Measurements from ENCODE around the gene ABCC4.

DNA sequence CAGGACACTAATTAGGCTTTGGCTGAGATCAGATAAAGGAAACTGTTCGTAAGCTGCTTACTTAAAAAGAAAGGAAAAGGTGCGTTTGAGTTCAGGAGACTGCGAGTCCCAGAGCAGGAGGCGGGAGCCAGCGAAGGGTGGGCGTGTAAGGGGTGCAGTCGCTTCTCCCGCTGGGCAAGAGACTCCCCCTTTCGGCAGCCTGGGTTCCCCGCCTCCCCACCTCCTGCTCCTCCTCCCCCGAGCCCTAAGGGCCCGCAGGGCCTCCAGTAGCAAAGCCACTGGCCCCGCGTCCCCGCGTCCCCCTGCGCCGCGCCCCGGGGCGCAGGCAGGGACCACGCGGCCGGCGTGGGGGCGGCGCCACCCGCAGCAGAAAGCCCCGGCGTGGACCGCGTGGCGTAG, 530 bp downstream of the ABCC4 start:
- PRO-cap, 6 experiments = peak in 6 of 6 experiments; most common plus-strand start position 94 of the sequence (in 6)
- RAMPAGE, long total RNA, 2 experiments = no peak in any of the 2 experiments
- RRBS = 2% methylated on average over 10 of the region's 33 CpGs

DNA sequence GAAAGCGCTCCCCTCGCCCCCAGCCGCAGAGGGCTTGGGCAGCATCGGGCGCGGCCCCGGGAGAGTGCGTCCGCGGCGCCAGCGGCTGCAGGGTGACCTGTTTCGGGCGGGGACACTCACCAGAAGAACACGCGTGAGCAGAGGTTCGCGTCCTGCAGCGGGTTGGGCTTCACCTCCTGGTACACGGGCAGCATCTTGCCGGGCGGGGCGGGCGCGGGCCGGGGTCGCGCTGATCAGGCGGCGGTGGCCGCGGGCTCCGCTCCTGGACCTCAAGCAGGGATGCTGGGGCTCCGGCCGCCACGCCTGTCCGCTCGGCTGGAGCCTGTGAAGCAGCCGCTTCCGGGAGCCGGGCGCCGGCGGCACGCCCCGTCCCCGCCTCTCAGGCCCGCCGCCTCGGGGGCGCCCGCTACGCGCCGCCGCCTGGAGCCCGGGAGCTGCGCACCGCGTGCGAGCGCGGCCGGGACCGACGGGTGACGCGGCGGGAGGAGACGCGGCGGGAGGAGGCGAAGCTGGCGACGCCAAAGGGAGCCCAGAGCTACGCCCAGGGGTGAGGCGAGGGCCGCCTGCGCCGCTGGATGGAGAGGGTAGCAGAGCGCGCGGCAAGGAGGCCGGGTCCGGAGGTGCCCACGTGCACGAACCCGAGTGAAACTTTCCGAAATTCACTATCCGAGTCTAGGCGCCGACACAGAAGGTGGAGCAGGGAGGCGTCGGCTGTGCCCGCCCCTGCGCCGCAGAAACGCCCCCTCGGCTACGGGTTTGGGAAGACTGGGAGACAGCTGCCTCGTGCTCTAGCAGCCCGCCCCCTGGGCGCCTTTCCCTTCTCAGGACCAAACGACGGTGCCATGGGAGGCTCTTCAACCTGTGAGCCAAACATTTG, at the start of gene ABCC4:
Gene ABCC4 (minus strand): TSS at position 331 of the 877 bp plus-strand sequence.
- PRO-cap, 6 experiments = peak in 6 of 6 experiments; most common plus-strand start position 532 of the sequence (in 2); most common minus-strand start position 317 of the sequence (in 6)
- RAMPAGE, long total RNA, 2 experiments = start-site peak on the minus strand in 1 of 2 experiments, centred at position 305 of the sequence, 7 reads per replicate
- RRBS = 1% methylated on average over 35 of the region's 105 CpGs

GRCh38 chr13:95354553-95355194, 53.4 kb upstream of the ABCC4 start:
- PRO-cap, 6 experiments = no peak in any of the 6 experiments
- RAMPAGE, long total RNA, 2 experiments = no peak in any of the 2 experiments
- RRBS = no CpG with 5 or more reads among the region's 4 CpGs

DNA sequence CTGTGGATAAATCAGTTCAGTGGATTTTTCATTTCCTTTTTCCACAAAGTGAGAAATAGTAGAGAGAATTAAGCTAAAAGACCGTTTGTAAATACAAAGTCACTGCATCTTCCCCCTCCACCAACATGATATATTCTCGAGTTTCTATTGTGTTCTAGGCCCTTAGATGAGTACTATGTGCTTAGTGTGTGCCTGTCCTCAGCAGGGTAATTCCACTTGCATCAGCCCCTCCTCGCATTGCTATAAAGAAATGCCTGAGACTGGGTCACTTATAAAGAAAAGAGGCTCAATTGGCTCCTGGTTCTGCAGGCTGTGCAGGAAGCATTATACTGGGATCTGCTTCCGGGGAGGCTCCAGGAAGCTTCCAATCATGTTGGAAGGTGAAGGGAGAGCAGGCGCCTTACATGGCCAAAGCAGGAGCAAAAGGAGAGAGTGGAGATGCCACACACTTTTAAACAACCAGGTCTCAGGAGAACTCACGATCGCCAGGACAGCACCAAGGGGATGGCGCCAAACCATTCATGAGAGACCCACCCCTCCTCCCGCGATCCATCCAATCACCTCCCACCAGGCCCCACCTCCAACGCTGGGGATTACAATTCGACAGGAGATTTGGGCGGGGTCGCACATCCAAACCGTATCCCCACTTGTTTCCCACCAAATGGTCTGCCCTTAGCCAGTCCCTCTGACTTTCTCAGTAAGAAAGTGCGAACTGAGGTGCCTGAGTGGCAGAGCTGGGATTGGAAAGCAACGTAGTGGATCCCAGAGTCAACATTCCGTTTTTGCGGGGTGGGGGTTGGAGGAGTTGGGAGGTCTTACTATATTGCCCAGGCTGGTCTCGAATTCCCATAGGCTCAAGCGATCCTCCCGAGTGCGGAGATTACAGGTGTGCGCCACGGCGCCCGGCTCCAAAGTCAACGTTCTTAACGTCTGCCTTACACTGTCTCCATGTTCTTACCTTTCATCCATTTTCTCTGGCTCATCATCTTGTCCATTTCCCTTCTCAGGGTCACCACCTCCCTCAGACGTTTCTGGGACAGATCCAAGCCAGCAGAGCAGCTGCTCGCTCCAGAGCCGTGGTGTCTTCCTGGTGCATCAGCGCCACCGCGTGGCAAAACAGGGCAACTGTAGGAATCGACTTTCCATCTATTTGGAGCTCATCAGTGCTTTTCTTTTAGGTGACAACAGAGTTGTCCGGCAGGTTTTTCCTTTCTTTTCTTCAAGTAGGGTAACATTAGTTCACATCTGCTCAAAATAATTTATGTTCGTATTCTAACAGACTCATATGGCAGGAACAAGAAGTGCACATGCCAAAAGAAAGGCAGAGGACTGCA, 102.6 kb upstream of the ABCC4 start:
- PRO-cap, 6 experiments = no peak in any of the 6 experiments
- RAMPAGE, long total RNA, 2 experiments = no peak in any of the 2 experiments
- RRBS = no CpG with 5 or more reads among the region's 38 CpGs

DNA sequence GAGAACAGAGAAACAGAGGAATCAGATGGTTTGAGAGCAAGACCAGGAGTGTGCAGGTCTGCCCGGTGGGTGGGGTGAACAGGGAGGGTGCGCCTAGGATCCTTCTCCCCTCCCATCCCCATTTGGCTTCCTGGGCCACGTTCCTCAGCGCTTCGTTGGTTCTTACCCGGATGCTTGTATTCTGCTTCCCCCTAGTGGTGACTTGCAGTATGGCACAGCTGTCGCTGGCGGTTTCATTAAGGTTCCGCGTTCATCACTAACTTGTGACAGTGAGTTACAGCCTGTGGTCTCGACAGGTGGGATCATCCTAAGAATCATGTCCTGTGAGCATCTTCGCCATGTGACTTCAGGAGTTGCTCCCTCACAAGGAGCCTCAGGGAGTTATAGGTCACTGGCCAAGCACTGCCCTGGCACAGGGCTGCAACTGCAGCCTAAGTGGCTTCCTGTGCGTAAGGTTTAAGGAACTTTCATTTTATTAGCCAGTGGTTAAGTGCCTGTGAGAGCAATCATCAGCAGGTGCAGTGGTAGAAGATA, 73.9 kb upstream of the CLDN10 start:
- PRO-cap, 6 experiments = no peak in any of the 6 experiments
- RAMPAGE, long total RNA, 2 experiments = no peak in any of the 2 experiments
- RRBS = 3% methylated on average over 6 of the region's 13 CpGs

- PRO-cap, 6 experiments = no peak in any of the 6 experiments
- RAMPAGE, long total RNA, 2 experiments = no peak in any of the 2 experiments
- RRBS = no CpG with 5 or more reads among the region's 20 CpGs
Observed at GRCh38 chr13:95553384-95553938, 941 bp downstream of the CLDN10 start.

GRCh38 chr13:95584516-95585146, 32.1 kb downstream of the CLDN10 start:
- PRO-cap, 6 experiments = no peak in any of the 6 experiments
- RAMPAGE, long total RNA, 2 experiments = no peak in any of the 2 experiments
- RRBS = no CpG with 5 or more reads among the region's 5 CpGs

DNA sequence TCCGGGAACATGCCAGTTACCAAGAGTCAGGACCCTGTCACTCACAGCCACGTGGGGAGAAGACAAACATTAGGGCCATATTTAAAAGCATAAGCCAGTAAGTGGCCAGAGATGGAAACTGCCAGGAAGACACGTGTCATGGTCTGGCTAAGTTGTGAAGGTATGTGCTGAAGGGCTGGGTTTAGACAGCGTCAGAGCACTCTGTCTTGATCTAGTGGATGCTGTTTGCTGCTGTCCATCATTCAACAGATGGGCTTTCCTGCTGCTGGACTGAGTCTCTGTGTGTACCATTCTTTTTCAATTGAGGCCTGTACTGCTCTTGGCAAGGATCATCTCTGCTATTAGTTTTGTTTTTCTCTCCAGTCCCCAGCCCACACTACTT, 128.6 kb downstream of the HS6ST3 start:
- PRO-cap, 6 experiments = peak in 1 of 6 experiments; most common plus-strand start position 199 of the sequence (in 1)
- RAMPAGE, long total RNA, 2 experiments = no peak in any of the 2 experiments
- RRBS = no CpG with 5 or more reads among the region's 4 CpGs

- PRO-cap, 6 experiments = peak in 1 of 6 experiments; most common plus-strand start chr13:97242071 (in 1); most common minus-strand start chr13:97241895 (in 1)
- RAMPAGE, long total RNA, 2 experiments = no peak in any of the 2 experiments
- RRBS = no CpG with 5 or more reads among the region's 14 CpGs
Observed at GRCh38 chr13:97241335-97242599, 19.6 kb downstream of the MBNL2 start.

GRCh38 chr13:97339086-97340023, 94.6 kb upstream of the RAP2A start:
- PRO-cap, 6 experiments = peak in 1 of 6 experiments; most common plus-strand start chr13:97339592 (in 1)
- RAMPAGE, long total RNA, 2 experiments = no peak in any of the 2 experiments
- RRBS = no CpG with 5 or more reads among the region's 21 CpGs

DNA sequence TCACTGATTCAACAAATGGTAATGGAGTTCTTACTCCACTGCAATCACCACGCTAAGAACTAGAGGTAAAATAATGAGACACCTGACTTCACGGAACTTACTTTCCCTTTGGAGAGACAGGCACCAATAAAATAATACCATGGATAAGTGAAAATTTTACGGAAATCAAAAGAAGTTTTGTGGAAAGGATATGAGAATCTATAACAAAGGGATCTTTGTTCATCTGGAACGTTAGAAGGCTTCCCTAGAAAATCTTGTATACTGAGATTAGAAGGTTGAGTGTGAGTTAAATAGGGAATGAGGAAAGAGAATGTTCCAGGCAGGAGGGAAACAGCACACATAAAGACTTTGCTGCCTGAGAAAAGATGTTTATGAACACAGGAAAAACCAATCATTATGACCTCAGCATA, 19.6 kb upstream of the RAP2A start:
- PRO-cap, 6 experiments = peak in 1 of 6 experiments; most common minus-strand start position 263 of the sequence (in 1)
- RAMPAGE, long total RNA, 2 experiments = no peak in any of the 2 experiments
- RRBS = no CpG with 5 or more reads among the region's 4 CpGs

GRCh38 chr13:98266148-98266766, 89.2 kb upstream of the RNF113B start:
- PRO-cap, 6 experiments = no peak in any of the 6 experiments
- RAMPAGE, long total RNA, 2 experiments = no peak in any of the 2 experiments
- RRBS = no CpG with 5 or more reads among the region's 9 CpGs

- PRO-cap, 6 experiments = no peak in any of the 6 experiments
- RAMPAGE, long total RNA, 2 experiments = no peak in any of the 2 experiments
- RRBS = no CpG with 5 or more reads among the region's 10 CpGs
Observed at GRCh38 chr13:98273866-98274561, 96.9 kb upstream of the RNF113B start.

DNA sequence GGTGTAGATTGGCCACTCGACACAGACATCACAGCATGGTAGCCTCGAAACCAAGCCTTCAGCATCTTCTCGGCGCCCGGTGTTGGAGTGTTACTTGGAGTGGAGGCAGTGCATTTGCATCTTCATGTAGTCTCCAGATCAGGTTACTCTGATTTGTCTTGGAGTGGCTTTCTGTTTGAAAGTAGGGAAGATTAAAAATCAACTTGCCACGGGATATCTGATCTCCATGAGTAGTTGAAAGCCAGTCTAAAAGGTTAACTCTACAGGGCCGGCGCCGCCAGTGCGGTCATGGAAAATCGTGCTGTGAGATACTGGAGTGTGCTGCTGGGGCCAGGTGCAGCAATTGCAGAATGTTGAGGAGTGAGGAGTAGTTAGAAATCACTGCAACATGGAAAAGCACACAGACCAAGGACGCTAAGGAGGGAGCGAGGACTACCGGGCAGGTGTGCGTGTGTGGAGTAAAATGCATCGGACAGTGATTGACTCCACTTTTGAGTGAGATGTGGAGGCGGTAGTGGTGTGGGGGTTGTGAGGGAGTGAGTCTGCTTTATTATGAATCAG, 175.0 kb downstream of the STK24 start:
- PRO-cap, 6 experiments = no peak in any of the 6 experiments
- RAMPAGE, long total RNA, 2 experiments = no peak in any of the 2 experiments
- RRBS = no CpG with 5 or more reads among the region's 17 CpGs

DNA sequence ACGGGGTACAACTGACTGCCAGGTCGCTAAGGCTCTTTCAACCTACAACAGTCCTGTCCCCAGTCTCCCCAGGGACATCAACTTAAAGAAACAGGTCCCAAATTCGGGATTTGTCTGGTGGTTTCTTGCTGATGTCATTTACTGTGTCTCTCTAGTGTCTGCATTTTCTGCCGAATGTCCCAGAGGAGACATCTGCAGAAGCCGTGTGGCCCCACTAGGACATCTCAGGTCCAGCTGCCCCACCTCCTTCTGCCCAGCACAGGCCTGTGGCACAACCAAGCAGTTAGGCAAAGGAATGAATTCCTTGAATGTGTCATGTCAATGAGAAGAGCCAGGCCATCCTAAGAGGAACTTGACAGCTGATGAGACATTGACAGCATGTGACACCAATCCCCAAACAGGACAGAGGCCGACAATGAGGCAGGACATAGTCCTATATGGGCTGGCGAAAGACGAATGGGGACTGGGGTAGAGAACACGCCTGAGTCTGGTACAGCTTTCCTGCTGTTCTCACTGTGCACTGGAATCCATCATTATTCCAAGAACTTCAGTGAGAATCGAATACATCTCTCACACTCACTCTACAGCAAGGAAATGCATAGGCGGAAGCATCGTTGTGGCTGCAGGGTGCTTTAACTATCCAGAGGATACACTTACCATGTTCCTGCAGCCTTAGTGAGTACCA, 109.3 kb downstream of the STK24 start:
- PRO-cap, 6 experiments = peak in 1 of 6 experiments; most common minus-strand start position 251 of the sequence (in 1)
- RAMPAGE, long total RNA, 2 experiments = no peak in any of the 2 experiments
- RRBS = no CpG with 5 or more reads among the region's 12 CpGs

DNA sequence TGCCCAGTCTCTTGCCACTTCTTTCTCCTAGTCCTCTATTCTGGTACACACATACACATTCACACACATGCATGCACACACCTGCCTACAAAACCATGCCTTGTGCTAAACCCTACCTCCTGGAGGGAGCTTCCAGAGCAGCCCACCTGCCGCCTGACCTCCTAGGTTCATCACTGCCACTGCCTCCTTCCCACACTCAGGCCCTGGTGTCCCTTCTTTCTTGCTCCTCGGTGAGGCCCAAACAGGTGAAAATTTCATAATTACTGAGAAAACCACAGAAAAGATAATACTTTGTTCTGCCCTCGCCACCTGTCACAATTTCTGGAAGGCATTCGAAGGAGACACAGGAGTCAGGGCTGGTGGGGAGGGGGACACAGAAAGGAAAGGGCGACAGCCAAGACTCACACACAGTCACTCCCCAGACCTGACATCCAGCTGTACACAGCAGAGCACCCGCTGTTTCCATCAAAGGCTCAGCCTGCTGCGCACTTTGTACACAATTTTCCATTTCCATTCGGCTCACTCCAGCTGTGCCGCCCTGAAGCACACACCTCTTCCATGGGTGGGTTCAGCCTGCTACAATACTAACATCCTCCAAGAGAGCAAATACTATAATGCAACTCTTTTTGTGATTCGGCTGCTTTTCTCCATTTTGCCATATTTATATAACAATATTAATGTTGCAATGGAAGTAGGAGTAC, 38.1 kb downstream of the STK24 start:
- PRO-cap, 6 experiments = no peak in any of the 6 experiments
- RAMPAGE, long total RNA, 2 experiments = no peak in any of the 2 experiments
- RRBS = no CpG with 5 or more reads among the region's 10 CpGs

DNA sequence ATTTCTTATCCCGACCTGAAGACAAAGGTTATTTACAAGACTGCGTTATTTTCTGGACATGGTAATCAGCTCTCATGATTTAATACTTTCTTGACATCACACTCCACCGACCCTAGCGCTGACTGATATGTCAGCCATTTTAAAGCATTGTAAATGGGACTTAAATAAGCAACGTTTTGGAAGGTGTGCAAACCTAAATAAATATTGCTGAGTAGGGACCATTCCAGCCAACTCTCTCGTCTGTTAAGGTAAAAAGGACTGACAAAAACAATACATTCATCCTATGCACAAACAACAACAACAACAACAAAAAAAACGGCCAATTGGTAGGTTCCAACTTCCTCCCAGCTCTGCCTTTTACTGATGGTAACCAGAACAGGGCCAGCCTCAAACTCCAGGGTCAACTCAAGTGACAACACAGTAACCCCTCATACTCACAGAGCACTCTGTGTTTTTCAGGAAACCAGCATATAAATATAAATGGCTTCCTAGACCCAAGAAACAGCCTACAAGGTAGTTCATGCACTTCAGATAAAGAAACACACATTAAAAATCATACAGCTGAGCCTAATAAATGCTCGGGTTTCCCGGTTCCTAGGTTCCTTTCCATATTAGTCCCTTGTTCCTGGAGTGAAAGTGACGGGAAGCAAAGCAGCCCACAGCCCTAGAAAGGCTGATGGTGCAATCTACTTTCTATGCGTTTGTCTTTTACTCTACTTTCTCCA, 34.7 kb downstream of the STK24 start:
- PRO-cap, 6 experiments = no peak in any of the 6 experiments
- RAMPAGE, long total RNA, 2 experiments = no peak in any of the 2 experiments
- RRBS = no CpG with 5 or more reads among the region's 11 CpGs

DNA sequence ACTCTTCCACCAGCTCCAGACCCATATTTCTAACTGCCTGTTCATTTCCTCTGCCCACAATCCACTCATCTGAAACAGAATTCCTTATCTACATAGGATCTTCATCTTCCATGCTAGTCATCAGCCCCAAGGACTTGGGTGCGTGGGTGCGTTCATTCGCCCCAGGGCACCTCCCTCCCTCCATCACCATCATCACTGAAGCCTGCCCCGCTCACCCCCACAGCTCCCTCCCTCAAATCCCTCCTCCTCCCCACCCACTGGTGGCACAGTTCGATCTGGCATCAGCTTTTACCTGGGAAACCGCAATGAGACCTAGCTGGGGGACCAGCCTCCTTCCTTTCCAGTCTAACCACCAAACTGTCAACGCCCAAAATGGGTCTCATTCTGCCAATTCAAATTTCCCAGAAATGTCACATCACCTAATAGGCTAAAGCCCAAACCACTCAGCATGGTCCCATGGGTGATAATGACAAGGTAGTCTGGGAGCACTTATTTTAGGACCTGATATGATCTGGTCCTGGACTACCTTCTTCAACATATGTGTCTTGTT, 19.6 kb downstream of the STK24 start:
- PRO-cap, 6 experiments = no peak in any of the 6 experiments
- RAMPAGE, long total RNA, 2 experiments = no peak in any of the 2 experiments
- RRBS = no CpG with 5 or more reads among the region's 7 CpGs

DNA sequence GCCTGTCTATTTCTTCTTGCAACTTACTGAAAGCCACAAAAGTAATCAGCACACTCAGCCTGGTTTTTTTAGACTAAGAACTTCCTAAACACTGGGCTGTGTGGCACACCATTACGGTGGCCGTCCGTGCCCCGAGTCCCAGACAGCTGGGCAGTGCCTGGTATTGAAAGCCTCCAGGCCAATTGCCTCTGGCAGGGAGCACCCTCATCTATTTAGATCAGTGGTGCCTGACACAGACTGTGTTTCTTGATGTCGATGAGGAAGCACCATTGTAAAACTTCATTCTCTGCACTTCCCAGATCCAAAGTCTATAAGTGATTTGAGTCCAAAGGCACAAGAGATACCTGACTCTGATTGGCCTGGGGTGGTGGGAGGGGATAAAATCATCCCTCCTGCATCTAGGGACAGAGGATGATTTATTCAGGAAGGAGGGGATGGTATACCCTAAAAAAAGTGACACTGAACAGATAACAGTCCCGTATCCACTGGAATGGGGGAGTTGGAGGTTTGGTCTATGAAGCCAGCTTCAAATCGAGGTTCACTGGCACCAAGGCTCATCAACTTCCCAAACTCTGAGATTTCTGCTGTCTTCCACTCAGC, 8.5 kb upstream of the STK24 start:
- PRO-cap, 6 experiments = no peak in any of the 6 experiments
- RAMPAGE, long total RNA, 2 experiments = no peak in any of the 2 experiments
- RRBS = no CpG with 5 or more reads among the region's 7 CpGs

DNA sequence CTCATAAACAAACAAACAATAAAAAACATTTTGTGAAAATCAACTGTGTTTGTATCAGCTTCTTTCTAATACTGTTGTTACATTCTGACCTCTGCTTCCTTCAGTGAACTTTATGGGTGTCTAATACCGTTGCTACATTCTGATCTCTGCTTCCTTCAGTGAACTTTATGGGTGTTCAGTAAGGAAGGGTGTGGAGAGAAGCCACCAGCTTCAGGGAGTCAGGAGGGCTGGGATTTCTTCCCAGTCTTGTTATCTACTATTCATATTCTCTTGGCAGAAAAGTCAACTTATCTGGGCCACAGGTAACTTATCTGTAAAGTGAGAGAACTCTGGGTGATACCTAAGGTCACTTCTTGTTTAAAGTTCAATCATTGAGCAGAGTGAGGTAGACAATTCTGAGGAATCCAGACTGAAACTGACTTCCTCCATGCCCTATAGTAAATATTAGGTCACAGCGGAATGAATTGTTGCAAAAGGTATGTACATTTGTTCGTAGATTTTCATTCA, 71.2 kb upstream of the STK24 start:
- PRO-cap, 6 experiments = no peak in any of the 6 experiments
- RAMPAGE, long total RNA, 2 experiments = no peak in any of the 2 experiments
- RRBS = no CpG with 5 or more reads among the region's 3 CpGs

Measured in heart left ventricle (tissue), 7 donors.